BJ (cell line): ENCODE measurements around the genes C6 and ZNF131.

DNA sequence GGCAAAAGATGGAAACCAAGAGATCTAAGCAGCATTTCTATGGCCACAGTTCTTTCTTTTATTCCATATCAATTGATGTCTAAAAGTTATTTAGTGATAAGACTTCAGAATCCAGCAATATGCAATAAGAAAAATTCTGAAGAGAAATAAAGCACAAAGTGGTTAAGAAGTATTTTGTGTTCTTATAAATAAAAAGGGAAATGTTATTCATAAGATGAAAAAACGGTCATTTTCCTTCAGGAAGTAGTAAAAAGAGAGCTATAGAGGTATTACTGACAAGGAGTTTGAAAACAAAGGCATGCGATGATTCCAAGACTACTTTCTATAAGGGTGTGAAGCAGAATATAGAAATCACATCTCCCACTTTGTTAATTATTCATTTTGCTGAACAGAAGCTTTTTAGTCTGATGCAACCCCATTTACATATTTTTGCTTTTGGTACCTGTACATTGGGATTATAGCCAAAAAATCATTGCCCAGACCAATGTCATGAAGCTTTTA lies 541.7 kb upstream of the PTGER4 start:
- CAGE, long polyA plus RNA = no peak
- RRBS = no CpG with 5 or more reads among the region's 2 CpGs

- CAGE, long polyA plus RNA = no peak
- RRBS = no CpG with 5 or more reads among the region's 1 CpG
Observed at GRCh38 chr5:40391602-40392124, 288.1 kb upstream of the PTGER4 start.

DNA sequence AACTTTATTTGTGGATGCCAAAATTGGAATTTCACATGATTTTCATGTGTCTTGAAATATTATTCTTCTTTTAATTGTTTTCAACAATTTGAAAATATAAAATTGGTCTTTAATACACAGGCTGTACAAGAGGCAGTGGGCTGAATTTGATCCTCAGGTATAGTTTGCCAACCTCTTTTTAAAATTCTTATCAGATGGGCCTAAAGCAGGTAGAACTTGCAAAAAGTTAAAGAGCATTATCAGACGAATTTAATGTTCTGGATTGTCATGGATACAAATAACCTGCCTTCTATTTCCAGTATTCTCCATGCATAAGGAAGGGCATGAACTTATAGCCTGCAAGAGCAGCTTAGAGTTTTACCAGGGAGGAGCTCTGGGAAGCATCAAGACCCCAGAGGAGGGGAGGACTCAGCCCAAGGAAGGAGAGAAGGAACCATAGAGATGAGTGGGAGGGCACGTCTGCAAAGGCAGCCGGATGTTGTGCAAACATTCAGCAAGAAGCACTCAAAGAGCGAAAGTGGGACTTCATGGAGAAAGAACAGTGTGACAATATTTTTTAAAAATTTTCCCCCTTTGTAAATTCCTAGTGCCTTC lies 270.3 kb upstream of the PTGER4 start:
- CAGE, long polyA plus RNA = no peak
- RRBS = no CpG with 5 or more reads among the region's 4 CpGs

DNA sequence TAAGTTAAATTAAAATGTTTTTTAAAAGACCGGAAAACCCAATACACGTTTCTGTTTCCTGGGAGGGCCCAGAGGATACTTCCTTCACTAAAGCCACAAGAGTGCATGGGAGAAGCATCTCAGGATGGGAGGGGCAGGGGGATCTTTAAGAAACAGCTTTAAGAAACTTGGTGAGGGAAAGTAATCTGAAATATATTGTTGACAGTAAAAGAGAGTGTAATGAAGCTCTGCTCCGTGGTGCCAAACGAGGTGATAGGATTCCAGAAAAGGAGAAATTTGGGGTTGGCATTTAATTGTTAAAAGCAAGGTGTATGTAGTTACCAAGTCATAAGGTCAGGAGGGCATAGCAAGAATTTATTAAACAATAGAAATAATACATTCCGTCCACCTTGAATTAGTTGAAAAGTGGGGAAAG lies 164.6 kb upstream of the PTGER4 start:
- CAGE, long polyA plus RNA = no peak
- RRBS = no CpG with 5 or more reads among the region's 5 CpGs

DNA sequence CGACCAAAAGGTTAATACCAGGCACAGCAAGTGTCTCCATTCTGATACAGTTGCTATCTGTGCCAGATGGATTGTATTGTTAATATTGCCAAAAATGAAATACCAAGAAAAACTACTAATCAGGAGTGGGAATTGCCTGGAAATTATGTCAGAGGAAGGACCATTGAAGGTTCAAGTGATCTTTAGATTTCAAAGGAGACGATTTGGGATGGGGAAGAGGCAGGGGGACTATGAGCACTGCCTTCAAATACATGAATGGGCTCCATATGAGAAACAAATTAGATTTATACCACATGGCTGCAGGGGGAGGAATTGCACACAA lies 95.9 kb upstream of the PTGER4 start:
- CAGE, long polyA plus RNA = no peak
- RRBS = no CpG with 5 or more reads among the region's 2 CpGs

GRCh38 chr5:40628430-40628847 lies 51.3 kb upstream of the PTGER4 start:
- CAGE, long polyA plus RNA = no peak
- RRBS = no CpG with 5 or more reads among the region's 1 CpG

- CAGE, long polyA plus RNA = no peak
- RRBS = no CpG with 5 or more reads among the region's 8 CpGs
Observed at GRCh38 chr5:40754994-40755316, 806 bp downstream of the TTC33 start.

GRCh38 chr5:40784185-40784664 lies 13.9 kb downstream of the PRKAA1 start:
- CAGE, long polyA plus RNA = no peak
- RRBS = no CpG with 5 or more reads among the region's 1 CpG

GRCh38 chr5:40842369-40842734 lies 1.2 kb downstream of the CARD6 start:
- CAGE, long polyA plus RNA = no peak
- RRBS = no CpG with 5 or more reads among the region's 2 CpGs

- CAGE, long polyA plus RNA = no peak
- RRBS = no CpG with 5 or more reads among the region's 1 CpG
Observed at GRCh38 chr5:40991217-40991523, 80.0 kb downstream of the MROH2B start.

GRCh38 chr5:41213307-41213840 lies at the start of gene C6:
Gene C6 (minus strand): TSS chr5:41213532.
- CAGE, long polyA plus RNA = no peak
- RRBS = no CpG with 5 or more reads among the region's 1 CpG

DNA sequence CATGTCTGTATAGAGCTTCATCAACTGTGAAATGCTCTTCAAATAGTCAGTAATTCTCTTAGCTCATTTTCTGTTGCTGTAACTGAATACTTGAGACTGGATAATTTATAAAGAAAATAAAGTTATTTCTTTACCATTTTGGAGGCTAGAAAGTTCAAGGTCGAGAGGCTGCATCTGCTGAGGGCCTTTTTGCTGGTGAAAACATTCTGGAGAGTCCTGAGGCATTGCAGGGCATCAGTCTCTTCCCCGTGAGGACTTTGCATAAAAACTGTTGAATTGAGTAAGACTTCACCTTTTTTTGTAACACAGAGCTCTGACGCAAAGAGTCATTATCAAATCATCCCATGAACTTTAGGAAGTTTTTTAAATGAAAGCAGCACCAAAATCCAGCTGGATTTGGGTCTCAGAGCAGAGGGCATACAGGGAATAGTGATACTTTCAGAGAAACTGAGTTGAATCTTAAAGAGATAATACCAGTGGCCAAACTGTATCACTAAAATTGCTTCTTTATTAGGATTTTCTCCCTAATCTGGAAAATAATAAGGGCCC lies 248.1 kb upstream of the GHR start:
- CAGE, long polyA plus RNA = no peak
- RRBS = no CpG with 5 or more reads among the region's 3 CpGs

DNA sequence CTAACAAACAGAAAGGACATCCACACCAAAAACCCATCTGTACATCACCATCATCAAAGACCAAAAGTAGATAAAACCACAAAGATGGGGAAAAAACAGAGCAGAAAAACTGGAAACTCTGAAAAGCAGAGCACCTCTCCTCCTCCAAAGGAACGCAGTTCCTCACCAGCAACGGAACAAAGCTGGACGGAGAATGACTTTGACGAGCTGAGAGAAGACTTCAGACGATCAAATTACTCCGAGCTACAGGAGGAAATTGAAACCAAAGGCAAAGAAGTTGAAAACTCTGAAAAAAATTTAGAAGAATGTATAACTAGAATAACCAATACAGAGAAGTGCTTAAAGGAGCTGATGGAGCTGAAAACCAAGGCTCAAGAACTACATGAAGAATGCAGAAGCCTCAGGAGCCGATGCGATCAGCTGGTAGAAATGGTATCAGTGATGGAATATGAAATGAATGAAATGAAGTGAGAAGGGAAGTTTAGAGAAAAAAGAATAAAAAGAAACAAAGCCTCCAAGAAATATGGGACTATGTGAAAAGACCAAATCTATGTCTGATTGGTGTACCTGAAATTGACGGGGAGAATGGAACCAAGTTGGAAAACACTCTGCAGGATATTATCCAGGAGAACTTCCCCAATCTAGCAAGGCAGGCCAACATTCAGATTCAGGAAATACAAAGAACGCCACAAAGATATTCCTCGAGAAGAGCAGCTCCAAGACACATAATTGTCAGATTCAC lies 95.9 kb upstream of the CCDC152 start:
- CAGE, long polyA plus RNA = no peak
- RRBS = no CpG with 5 or more reads among the region's 11 CpGs

GRCh38 chr5:42694834-42695276 lies 61.8 kb upstream of the CCDC152 start:
- CAGE, long polyA plus RNA = no peak
- RRBS = no CpG with 5 or more reads among the region's 1 CpG

- CAGE, long polyA plus RNA = no peak
- RRBS = no CpG with 5 or more reads among the region's 8 CpGs
Observed at GRCh38 chr5:42800735-42801332, 10.9 kb downstream of the SELENOP start.

DNA sequence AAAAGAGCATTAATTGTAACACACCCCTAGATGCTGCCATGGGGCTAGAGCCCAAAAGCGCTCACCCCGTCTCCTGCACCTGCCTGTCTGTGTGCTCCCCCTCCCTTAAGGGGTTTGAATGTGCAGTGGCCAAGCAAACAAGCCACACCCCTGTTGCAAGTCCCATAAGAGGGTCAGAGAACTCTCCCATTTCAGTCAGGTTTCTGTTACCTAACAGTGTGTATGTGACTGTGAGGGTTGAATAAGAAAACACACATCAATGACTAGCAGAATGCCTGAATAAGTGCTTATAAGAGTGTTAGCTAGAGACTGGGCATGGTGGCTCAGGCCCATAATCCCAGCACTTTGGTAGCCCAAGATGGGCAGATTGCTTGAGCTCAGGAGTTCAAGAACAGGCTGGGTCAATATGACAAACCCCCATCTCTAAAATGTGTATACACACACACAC lies 14.1 kb upstream of the SELENOP start:
- CAGE, long polyA plus RNA = no peak
- RRBS = no CpG with 5 or more reads among the region's 2 CpGs

- CAGE, long polyA plus RNA = start-site peak on the plus strand at chr5:43120913-43120948, 152 and 29 reads in 2 replicates
- RRBS = 1% methylated on average over 24 of the region's 57 CpGs
Observed at GRCh38 chr5:43120642-43121274, at the start of gene ZNF131. Gene ZNF131 (plus strand): TSS chr5:43120914.

DNA sequence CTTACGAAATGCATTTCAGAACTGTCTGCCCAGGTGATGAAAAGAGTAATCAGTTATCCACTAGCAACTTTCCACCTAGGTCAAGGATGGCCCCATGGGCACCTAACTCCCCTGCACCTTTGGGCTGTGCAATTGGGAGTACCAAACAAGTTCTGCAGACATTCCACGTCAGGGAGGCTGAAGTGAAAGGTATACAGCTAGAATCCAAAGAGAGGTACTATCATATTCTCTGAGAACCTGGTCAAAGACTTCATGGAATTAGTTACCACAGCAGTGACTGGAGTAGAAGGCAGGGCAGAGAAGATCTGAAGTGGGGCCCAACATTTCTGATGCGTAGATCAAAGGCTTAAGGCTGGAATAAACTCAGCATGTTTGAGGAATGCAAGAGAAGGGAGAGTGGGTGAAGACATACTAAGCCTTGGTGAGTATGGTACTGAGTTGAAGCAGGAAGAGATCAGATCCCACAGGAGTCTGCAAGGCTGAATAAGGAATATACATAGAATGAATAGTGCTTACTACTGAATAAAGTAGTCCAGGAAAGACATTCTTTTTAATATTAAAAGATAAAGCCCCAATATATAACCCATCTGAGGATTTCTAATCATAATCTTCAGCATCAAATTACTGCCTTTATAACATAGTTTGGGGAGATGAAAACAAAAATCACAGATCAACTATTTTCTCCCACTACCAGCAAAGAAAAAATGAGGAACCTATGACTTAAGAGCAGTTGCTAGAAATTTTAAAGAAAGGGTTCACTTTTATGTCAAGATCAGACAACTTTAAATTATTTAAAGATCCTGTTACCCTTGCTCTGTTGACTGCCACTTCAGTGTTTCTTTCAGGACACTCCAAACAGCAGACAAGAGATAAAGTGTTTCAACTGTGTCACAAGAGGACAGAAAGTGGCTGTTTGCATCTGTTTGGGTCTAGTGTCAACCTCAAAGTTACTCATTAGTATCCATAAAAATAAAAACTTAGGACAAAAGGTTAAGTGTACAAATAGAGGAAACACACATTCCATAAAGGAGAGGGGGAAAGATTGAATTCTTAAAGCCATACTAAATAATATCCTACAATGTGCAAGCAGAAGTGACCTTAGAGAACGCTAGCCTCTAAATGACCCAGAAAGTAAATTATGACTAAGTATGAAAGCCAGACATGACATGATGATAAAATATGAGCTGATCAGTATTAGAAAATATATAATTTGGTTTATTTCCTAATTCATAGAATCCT lies 25.2 kb downstream of the HMGCS1 start:
- CAGE, long polyA plus RNA = no peak
- RRBS = no CpG with 5 or more reads among the region's 4 CpGs

GRCh38 chr5:43303188-43303999 lies 9.8 kb downstream of the HMGCS1 start:
- CAGE, long polyA plus RNA = no peak
- RRBS = no CpG with 5 or more reads among the region's 6 CpGs

GRCh38 chr5:43313525-43314115 lies 408 bp upstream of the HMGCS1 start:
- CAGE, long polyA plus RNA = no peak
- RRBS = no CpG with 5 or more reads among the region's 27 CpGs